K562 (cell line): ENCODE measurements around the gene FES.

GRCh38 chr15:90412321-90413161 is 24.5 kb downstream of the IQGAP1 start:
- RAMPAGE, long total RNA: no peak
- RRBS: no CpG with 5 or more reads among the region's 3 CpGs
PRO-cap:
- standard: no peak
- CoPRO, capped RNA only, 2 experiments: no peak in any of the 2 experiments
- CoPRO, capped and uncapped RNA, 2 experiments: no peak in any of the 2 experiments
- CoPRO, uncapped RNA only, 2 experiments: no peak in any of the 2 experiments
CAGE:
- cytosol, long polyA plus RNA: no peak
- long polyA plus RNA: no peak
- nucleolus, long total RNA: no peak
- nucleus, long polyA plus RNA: no peak

DNA sequence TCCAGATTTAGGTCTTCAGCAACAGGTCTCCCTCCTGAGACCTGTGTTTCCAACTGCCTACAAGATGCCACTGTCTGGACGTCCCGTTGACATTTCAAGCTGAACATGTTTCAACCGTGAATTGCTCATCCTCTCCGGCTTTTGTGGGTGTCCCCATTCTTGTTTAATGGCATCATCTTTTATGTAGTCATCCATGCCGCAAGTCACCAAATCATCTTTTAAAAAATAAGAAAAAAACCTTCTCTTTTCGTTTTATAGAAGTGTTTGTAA is 26.6 kb downstream of the IQGAP1 start:
- RAMPAGE, long total RNA: no peak
- RRBS: no CpG with 5 or more reads among the region's 6 CpGs
PRO-cap:
- standard: no peak
- CoPRO, capped RNA only, 2 experiments: no peak in any of the 2 experiments
- CoPRO, capped and uncapped RNA, 2 experiments: no peak in any of the 2 experiments
- CoPRO, uncapped RNA only, 2 experiments: no peak in any of the 2 experiments
CAGE:
- cytosol, long polyA plus RNA: no peak
- long polyA plus RNA: no peak
- nucleolus, long total RNA: no peak
- nucleus, long polyA plus RNA: no peak

DNA sequence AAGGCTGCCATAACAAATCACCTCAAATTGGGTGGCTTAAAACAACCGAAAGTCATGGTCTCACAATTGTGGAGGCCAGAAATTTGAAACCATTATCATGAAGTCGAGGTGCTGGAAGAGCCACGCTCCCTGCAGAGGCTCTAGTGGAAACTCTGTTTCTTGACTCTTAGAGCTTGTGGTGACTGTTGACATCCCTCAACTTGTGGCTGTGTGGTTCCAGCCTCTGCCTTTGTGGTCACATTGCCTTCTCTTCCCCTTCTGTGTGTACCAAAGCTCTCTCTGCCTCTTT is 48.8 kb upstream of the CRTC3 start:
- RAMPAGE, long total RNA: no peak
- RRBS: no CpG with 5 or more reads among the region's 3 CpGs
PRO-cap:
- standard: no peak
- CoPRO, capped RNA only, 2 experiments: no peak in any of the 2 experiments
- CoPRO, capped and uncapped RNA, 2 experiments: no peak in any of the 2 experiments
- CoPRO, uncapped RNA only, 2 experiments: no peak in any of the 2 experiments
CAGE:
- cytosol, long polyA plus RNA: no peak
- long polyA plus RNA: no peak
- nucleolus, long total RNA: no peak
- nucleus, long polyA plus RNA: no peak

- RAMPAGE, long total RNA: no peak
- RRBS: no CpG with 5 or more reads among the region's 2 CpGs
PRO-cap:
- standard: no peak
- CoPRO, capped RNA only, 2 experiments: no peak in any of the 2 experiments
- CoPRO, capped and uncapped RNA, 2 experiments: no peak in any of the 2 experiments
- CoPRO, uncapped RNA only, 2 experiments: peak in 2 of 2 experiments; most common plus-strand start chr15:90597843 (in 1); most common minus-strand start chr15:90597713 (in 1)
CAGE:
- cytosol, long polyA plus RNA: no peak
- long polyA plus RNA: no peak
- nucleolus, long total RNA: no peak
- nucleus, long polyA plus RNA: no peak
These were observed 67.8 kb downstream of the CRTC3 start for GRCh38 chr15:90597481-90598010.

- RAMPAGE, long total RNA: no peak
- RRBS: no CpG with 5 or more reads among the region's 8 CpGs
PRO-cap:
- standard: no peak
- CoPRO, capped RNA only, 2 experiments: no peak in any of the 2 experiments
- CoPRO, capped and uncapped RNA, 2 experiments: no peak in any of the 2 experiments
- CoPRO, uncapped RNA only, 2 experiments: no peak in any of the 2 experiments
CAGE:
- cytosol, long polyA plus RNA: no peak
- long polyA plus RNA: no peak
- nucleolus, long total RNA: no peak
- nucleus, long polyA plus RNA: no peak
These were observed 92.4 kb upstream of the BLM start for GRCh38 chr15:90624736-90625222.

DNA sequence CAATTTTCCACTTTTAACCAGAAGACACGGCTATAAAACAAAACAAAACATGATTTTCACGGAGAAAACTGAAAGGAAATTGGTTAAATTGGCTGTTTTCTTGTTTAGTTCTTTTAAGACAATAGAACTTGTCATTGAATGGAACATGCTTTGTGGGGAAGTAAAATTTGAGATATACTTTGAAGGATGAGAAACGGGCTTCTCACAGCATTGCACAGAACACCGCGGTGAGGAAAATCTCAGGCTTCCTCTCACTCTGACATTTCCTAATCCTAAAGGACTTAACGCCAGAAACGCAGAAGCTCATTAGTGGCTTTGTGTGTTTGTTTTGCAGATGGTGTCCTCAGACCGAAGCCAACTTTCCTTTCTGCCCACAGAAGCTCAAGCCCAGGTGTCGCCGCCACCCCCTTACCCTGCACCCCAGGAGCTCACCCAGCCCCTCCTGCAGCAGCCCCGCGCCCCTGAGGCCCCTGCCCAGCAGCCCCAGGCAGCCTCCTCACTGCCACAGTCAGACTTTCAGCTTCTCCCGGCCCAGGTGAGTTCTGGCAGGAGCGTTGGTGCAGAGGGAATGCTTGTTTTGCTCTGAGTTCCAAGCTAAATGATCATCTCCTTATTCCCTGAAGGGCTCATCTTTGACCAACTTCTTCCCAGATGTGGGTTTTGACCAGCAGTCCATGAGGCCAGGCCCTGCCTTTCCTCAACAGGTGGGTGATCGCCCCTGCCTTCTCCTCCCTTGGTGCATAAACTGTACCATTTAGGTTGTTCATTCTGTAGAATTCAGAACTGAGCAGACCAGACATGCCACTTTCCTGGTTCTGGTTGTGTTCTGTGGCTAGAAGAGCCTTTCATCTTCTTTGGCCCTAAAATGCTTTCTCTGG is 78.8 kb upstream of the BLM start:
- RAMPAGE, long total RNA: no peak
- RRBS: no CpG with 5 or more reads among the region's 15 CpGs
PRO-cap:
- standard: no peak
- CoPRO, capped RNA only, 2 experiments: no peak in any of the 2 experiments
- CoPRO, capped and uncapped RNA, 2 experiments: no peak in any of the 2 experiments
- CoPRO, uncapped RNA only, 2 experiments: no peak in any of the 2 experiments
CAGE:
- cytosol, long polyA plus RNA: no peak
- long polyA plus RNA: no peak
- nucleolus, long total RNA: no peak
- nucleus, long polyA plus RNA: no peak

DNA sequence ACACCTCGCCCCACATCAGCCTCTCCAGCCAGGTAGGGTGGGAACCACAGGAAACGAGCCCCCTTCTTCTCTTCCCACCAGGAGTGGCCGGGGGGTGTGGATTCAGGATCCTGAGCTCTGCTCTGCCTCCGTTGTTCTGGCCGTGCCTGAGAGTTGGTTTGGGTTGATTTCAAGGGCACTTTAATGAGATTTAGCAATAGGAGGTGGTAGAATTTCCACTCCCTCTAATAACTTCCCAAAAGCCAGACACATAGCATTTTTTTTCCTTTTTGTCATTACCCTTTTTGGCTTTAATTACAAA is 56.2 kb upstream of the BLM start:
- RAMPAGE, long total RNA: no peak
- RRBS: no CpG with 5 or more reads among the region's 5 CpGs
PRO-cap:
- standard: no peak
- CoPRO, capped RNA only, 2 experiments: no peak in any of the 2 experiments
- CoPRO, capped and uncapped RNA, 2 experiments: no peak in any of the 2 experiments
- CoPRO, uncapped RNA only, 2 experiments: no peak in any of the 2 experiments
CAGE:
- cytosol, long polyA plus RNA: no peak
- long polyA plus RNA: no peak
- nucleolus, long total RNA: no peak
- nucleus, long polyA plus RNA: no peak

GRCh38 chr15:90761730-90761950 is 44.5 kb downstream of the BLM start:
- RAMPAGE, long total RNA: no peak
- RRBS: no CpG with 5 or more reads among the region's 2 CpGs
PRO-cap:
- standard: no peak
- CoPRO, capped RNA only, 2 experiments: no peak in any of the 2 experiments
- CoPRO, capped and uncapped RNA, 2 experiments: no peak in any of the 2 experiments
- CoPRO, uncapped RNA only, 2 experiments: no peak in any of the 2 experiments
CAGE:
- cytosol, long polyA plus RNA: no peak
- long polyA plus RNA: no peak
- nucleolus, long total RNA: no peak
- nucleus, long polyA plus RNA: no peak

GRCh38 chr15:90818014-90818801 is 50.2 kb upstream of the FURIN start:
- RAMPAGE, long total RNA: no peak
- RRBS: no CpG with 5 or more reads among the region's 17 CpGs
PRO-cap:
- standard: no peak
- CoPRO, capped RNA only, 2 experiments: no peak in any of the 2 experiments
- CoPRO, capped and uncapped RNA, 2 experiments: no peak in any of the 2 experiments
- CoPRO, uncapped RNA only, 2 experiments: no peak in any of the 2 experiments
CAGE:
- cytosol, long polyA plus RNA: no peak
- long polyA plus RNA: no peak
- nucleolus, long total RNA: no peak
- nucleus, long polyA plus RNA: no peak

DNA sequence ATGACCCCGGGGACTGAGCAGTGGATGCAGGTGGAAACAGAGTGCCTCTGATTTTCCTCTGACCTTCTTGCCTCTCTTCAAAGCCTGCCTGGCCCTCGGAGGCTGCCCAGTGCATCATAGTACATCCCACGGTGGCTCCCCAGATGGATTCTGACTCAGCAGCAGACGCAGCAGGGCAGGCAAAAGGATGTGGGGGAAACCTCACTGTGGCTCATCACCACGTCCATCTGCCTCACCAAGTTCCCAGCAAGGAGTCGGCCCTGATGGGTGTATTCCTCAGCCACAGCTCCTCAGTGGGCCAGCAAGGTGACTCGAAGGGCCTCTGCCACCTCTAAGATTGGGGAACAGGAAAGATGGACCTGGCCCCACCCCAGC is 15.7 kb upstream of the FURIN start:
- RAMPAGE, long total RNA: no peak
- RRBS: no CpG with 5 or more reads among the region's 7 CpGs
PRO-cap:
- standard: no peak
- CoPRO, capped RNA only, 2 experiments: no peak in any of the 2 experiments
- CoPRO, capped and uncapped RNA, 2 experiments: no peak in any of the 2 experiments
- CoPRO, uncapped RNA only, 2 experiments: no peak in any of the 2 experiments
CAGE:
- cytosol, long polyA plus RNA: no peak
- long polyA plus RNA: no peak
- nucleolus, long total RNA: no peak
- nucleus, long polyA plus RNA: no peak

DNA sequence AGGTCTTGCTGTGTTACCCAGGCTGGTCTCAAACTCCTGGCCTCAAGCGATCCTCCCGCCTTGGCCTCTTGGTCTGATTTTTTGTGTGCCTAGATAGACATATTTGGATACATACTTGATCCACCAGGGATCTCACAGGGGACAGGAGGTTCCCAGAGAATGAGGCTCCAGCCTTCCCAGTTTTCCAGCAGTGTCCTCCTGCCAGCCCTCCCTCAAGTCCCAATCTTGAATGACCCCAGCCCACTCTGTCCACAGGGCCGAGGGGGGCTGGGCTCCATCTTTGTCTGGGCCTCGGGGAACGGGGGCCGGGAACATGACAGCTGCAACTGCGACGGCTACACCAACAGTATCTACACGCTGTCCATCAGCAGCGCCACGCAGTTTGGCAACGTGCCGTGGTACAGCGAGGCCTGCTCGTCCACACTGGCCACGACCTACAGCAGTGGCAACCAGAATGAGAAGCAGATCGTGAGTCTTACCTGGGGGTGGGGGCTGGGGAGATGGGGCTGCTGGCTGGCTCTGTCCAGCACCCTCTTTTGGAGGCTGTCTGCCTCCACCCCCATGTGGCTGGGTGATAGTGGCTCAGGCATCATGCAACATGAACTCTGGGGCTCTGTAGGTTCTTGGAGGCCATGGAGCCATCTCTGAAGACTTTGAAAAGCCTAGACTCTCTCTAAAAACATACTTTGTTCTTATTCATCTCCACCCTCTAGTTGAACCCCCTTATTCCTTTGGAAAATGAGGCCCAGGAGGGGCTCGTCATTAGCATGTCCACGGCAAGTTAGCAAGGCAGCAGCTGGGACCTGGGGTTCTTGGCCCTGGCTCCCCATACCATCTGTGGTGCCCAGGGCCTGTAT is 5.6 kb upstream of the FES start:
- RAMPAGE, long total RNA: no peak
- RRBS: no CpG with 5 or more reads among the region's 19 CpGs
PRO-cap:
- standard: no peak
- CoPRO, capped RNA only, 2 experiments: no peak in any of the 2 experiments
- CoPRO, capped and uncapped RNA, 2 experiments: no peak in any of the 2 experiments
- CoPRO, uncapped RNA only, 2 experiments: peak in 2 of 2 experiments; most common plus-strand start position 114 of the sequence (in 1)
CAGE:
- cytosol, long polyA plus RNA: no peak
- long polyA plus RNA: no peak
- nucleolus, long total RNA: no peak
- nucleus, long polyA plus RNA: no peak

GRCh38 chr15:90883349-90883728 is 965 bp upstream of the FES start:
- RAMPAGE, long total RNA: no peak
- RRBS: no CpG with 5 or more reads among the region's 5 CpGs
PRO-cap:
- standard: no peak
- CoPRO, capped RNA only, 2 experiments: no peak in any of the 2 experiments
- CoPRO, capped and uncapped RNA, 2 experiments: no peak in any of the 2 experiments
- CoPRO, uncapped RNA only, 2 experiments: peak in 2 of 2 experiments; most common plus-strand start chr15:90883410 (in 1)
CAGE:
- cytosol, long polyA plus RNA: no peak
- long polyA plus RNA: no peak
- nucleolus, long total RNA: no peak
- nucleus, long polyA plus RNA: no peak

DNA sequence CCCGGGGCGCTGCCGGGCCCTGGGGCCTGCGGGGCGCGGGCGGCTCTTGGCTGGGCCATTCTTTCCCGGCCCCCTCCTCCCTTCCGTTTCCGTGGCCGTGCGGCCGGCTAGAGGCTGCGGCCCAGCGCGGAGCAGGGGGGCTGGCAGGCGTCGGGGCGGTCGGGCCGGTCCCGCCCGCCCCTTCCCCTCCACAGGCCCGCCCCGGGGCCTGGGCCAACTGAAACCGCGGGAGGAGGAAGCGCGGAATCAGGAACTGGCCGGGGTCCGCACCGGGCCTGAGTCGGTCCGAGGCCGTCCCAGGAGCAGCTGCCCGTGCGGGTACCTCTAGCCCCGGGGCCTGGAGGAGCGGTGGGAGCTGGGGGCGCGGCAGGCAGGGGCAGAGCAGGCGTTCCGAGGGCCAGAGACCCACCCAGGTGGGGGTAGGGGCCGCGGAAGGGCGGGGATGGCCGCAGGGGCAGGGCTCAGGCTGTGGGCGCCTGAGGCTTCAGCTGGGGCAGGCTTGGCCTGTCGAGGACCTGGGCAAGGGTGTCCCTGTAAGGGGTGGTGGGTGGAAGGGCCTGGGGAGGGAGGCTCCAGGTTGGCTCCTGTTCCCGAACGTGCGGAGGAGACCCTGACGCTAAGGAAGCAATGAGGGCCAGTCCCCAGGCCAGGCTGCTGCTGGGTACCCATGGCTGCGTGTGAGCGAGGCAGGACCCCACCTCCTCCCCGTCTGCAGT is at the start of gene FES:
Gene FES, plus strand, starts transcription at position 278 of the 716 bp plus-strand sequence.
- RAMPAGE, long total RNA: no peak
- RRBS: 83% methylated on average over 35 of the region's 56 CpGs
PRO-cap:
- standard: no peak
- CoPRO, capped RNA only, 2 experiments: no peak in any of the 2 experiments
- CoPRO, capped and uncapped RNA, 2 experiments: no peak in any of the 2 experiments
- CoPRO, uncapped RNA only, 2 experiments: no peak in any of the 2 experiments
CAGE:
- cytosol, long polyA plus RNA: no peak
- long polyA plus RNA: no peak
- nucleolus, long total RNA: no peak
- nucleus, long polyA plus RNA: no peak

DNA sequence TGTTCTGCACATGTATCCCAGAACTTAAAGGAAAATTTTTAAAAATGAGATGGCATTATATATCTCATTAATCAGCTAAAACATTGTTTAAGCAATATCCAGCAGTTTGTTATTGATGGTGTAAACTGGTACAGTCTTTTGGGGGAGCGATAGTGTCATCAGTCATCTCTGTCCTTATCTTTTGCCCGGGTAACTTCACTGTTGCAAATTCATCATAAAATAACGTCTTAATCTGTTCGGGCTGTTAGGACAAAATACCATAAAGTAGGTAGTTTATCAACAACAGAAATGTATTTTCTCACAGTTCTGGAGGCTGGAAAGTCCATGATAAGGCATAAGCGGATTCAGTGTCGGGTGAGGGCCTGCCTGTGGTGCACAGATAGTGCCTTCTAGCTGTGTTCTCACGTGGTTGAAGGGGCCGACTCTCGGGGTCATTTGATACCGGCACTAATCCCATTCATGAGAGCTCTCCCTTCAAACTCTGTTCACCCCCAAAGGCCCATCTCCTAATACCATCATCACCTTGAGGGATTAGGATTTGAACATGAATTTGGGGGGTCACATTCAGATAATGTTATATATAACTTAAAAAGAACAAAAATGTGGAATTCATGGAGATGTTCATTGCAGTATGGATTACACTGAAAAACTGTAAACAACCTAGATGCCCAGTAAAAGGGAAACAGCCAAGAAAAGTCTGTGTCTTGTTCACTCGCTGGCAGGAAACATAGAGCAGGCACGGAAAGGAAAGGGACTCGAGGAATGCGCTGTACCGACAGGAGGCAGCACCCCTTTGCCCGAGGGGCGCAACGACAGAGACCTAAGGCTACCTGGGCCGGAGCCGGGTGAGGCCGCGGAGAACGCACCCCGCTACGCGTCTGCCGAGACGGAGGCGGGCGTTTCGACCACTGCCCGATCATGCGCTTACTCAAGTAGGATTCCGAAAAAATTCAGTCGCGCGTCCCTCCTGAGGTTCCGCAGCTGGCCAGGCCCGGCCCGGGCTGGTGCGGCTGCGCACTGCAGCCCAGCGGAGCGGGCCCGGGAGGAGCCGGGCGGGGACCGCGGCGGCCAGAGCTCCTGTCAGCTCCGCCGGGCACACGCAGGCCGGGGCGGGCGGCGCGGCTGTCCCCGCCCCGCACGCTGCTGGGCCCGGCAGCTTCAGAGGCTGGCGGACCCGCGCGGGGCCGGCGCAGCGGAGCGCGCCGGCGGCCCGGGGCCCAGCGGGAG is 1.1 kb upstream of the MAN2A2 start:
- RAMPAGE, long total RNA: no peak
- RRBS: 2% methylated on average over 25 of the region's 75 CpGs
PRO-cap:
- standard: unidirectional peak, plus-strand start at position 303 of the sequence; unidirectional peak, plus-strand start at position 347 of the sequence; bidirectional peak, plus-strand start at position 398 of the sequence, minus-strand start at position 429 of the sequence; bidirectional peak, plus-strand start at position 823 of the sequence, minus-strand start at position 729 of the sequence; bidirectional peak, plus-strand start at position 1,161 of the sequence, minus-strand start at position 1,003 of the sequence
- CoPRO, capped RNA only, 2 experiments: peak in 2 of 2 experiments; most common plus-strand start position 347 of the sequence (in 1); most common minus-strand start position 1,003 of the sequence (in 2)
- CoPRO, capped and uncapped RNA, 2 experiments: peak in 2 of 2 experiments; most common plus-strand start position 1,161 of the sequence (in 2); most common minus-strand start position 1,003 of the sequence (in 2)
- CoPRO, uncapped RNA only, 2 experiments: peak in 2 of 2 experiments; most common plus-strand start position 753 of the sequence (in 1); most common minus-strand start position 478 of the sequence (in 1)
CAGE:
- cytosol, long polyA plus RNA: start-site peak on the plus strand centred at position 801 of the sequence, 111 bp wide, 50 and 18 reads in 2 replicates
- long polyA plus RNA: start-site peak on the plus strand centred at position 463 of the sequence, 210 bp wide, 21 and 19 reads in 2 replicates; start-site peak on the plus strand centred at position 791 of the sequence, 146 bp wide, 22 and 17 reads in 2 replicates
- nucleolus, long total RNA: no peak
- nucleus, long polyA plus RNA: start-site peak on the plus strand centred at position 757 of the sequence, 632 bp wide, 834 and 1,106 reads in 2 replicates

DNA sequence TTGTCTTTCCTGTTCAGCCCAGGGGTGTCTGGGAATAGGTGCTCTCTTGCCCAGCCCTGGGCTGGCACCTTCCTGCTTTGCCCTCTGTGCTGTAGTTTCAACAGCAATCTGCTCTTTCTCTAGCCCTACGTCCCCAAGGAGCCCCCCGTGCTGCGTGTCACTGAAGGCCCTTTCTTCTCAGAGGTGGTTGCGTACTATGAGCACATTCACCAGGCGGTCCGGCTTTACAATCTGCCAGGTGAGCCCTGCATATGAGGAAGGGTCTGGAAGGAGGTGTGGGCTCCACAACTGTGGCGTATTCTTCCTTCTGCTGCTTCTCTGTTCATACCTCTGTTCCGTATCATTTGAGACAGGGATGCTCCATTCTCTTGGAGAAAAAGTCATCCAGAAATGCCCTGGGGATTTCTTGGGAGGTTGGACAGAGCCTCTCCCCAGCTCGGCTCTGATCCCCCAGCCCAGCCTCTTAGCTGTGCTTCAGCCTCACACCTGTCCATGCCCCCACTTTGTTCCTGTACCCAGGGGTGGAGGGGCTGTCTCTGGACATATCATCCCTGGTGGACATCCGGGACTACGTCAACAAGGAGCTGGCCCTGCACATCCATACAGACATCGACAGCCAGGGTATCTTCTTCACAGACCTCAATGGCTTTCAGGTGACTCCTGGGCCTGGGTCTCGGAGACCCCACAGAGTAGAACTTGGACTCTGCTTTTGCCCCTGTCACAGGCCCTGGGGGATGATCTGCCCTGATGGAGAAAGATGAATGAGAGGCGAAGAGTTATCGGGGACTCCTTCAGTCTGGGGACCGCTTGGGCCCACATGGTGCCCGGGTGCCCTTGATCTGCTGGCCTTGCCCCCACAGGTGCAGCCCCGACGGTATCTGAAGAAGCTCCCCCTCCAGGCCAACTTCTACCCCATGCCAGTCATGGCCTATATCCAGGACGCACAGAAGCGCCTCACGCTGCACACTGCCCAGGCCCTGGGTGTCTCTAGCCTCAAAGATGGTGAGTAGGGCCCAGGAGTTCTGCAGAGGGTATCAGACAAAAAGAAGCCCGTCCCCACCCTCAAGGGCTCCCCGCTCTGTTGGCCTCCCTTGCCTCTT is 10.0 kb downstream of the MAN2A2 start:
- RAMPAGE, long total RNA: no peak
- RRBS: no CpG with 5 or more reads among the region's 24 CpGs
PRO-cap:
- standard: no peak
- CoPRO, capped RNA only, 2 experiments: no peak in any of the 2 experiments
- CoPRO, capped and uncapped RNA, 2 experiments: no peak in any of the 2 experiments
- CoPRO, uncapped RNA only, 2 experiments: peak in 1 of 2 experiments; most common plus-strand start position 931 of the sequence (in 1); most common minus-strand start position 757 of the sequence (in 1)
CAGE:
- cytosol, long polyA plus RNA: no peak
- long polyA plus RNA: no peak
- nucleolus, long total RNA: no peak
- nucleus, long polyA plus RNA: no peak

DNA sequence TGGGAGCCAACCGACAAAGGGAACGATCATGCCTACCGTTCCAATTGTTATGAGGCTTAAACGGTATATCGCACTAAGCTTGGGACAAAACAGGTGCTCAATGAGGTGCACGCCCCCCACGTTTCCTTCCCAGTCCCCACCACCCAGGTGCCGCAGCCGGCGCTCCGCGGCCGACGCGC is 214 bp downstream of the HDDC3 start:
- RAMPAGE, long total RNA: no peak
- RRBS: 1% methylated on average over 7 of the region's 15 CpGs
PRO-cap:
- standard: no peak
- CoPRO, capped RNA only, 2 experiments: no peak in any of the 2 experiments
- CoPRO, capped and uncapped RNA, 2 experiments: no peak in any of the 2 experiments
- CoPRO, uncapped RNA only, 2 experiments: no peak in any of the 2 experiments
CAGE:
- cytosol, long polyA plus RNA: no peak
- long polyA plus RNA: no peak
- nucleolus, long total RNA: no peak
- nucleus, long polyA plus RNA: no peak

GRCh38 chr15:90958911-90959729 is 4.4 kb downstream of the RCCD1 start:
- RAMPAGE, long total RNA: no peak
- RRBS: no CpG with 5 or more reads among the region's 10 CpGs
PRO-cap:
- standard: no peak
- CoPRO, capped RNA only, 2 experiments: no peak in any of the 2 experiments
- CoPRO, capped and uncapped RNA, 2 experiments: no peak in any of the 2 experiments
- CoPRO, uncapped RNA only, 2 experiments: peak in 2 of 2 experiments; most common plus-strand start chr15:90959465 (in 1); most common minus-strand start chr15:90959248 (in 1)
CAGE:
- cytosol, long polyA plus RNA: no peak
- long polyA plus RNA: no peak
- nucleolus, long total RNA: no peak
- nucleus, long polyA plus RNA: no peak

GRCh38 chr15:91005453-91006228 is 11.3 kb upstream of the PRC1 start:
- RAMPAGE, long total RNA: no peak
- RRBS: no CpG with 5 or more reads among the region's 14 CpGs
PRO-cap:
- standard: no peak
- CoPRO, capped RNA only, 2 experiments: no peak in any of the 2 experiments
- CoPRO, capped and uncapped RNA, 2 experiments: no peak in any of the 2 experiments
- CoPRO, uncapped RNA only, 2 experiments: peak in 1 of 2 experiments; most common plus-strand start chr15:91005978 (in 1); most common minus-strand start chr15:91005750 (in 1)
CAGE:
- cytosol, long polyA plus RNA: no peak
- long polyA plus RNA: no peak
- nucleolus, long total RNA: no peak
- nucleus, long polyA plus RNA: no peak